ENCODE measurements around the gene RANBP3.

DNA sequence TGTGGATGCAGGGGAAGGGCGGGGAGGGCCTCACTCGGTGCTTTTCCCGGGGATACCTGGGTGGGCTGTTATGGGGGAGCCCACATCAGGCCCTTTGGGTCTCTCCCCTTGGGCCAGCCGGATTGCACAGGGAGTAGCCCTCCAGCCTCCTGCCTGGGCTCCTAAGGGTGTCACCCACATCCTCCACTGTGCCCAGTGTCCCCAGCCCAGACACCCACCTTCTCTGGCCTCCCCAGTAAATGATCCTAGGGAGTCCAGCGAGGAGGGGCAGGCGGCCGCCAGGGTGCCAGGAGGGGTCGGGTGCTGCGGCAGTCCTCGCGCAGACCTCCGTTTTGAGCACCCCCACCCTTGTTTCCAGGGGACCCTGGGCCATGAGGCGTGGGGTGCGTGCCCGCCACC, 132.8 kb downstream of the KDM4B start:
- PRO-cap: no peak
- RRBS: 95% methylated on average over 4 of the region's 15 CpGs

GRCh38 chr19:5114618-5114892, 145.6 kb downstream of the KDM4B start:
- PRO-cap: no peak
- RRBS: no CpG with 5 or more reads among the region's 6 CpGs

GRCh38 chr19:5114893-5115136, 145.9 kb downstream of the KDM4B start:
- PRO-cap: no peak
- RRBS: no CpG with 5 or more reads among the region's 7 CpGs

- PRO-cap: no peak
- RRBS: no CpG with 5 or more reads among the region's 12 CpGs
Measured at GRCh38 chr19:5193256-5193908, 147.2 kb downstream of the PTPRS start.

DNA sequence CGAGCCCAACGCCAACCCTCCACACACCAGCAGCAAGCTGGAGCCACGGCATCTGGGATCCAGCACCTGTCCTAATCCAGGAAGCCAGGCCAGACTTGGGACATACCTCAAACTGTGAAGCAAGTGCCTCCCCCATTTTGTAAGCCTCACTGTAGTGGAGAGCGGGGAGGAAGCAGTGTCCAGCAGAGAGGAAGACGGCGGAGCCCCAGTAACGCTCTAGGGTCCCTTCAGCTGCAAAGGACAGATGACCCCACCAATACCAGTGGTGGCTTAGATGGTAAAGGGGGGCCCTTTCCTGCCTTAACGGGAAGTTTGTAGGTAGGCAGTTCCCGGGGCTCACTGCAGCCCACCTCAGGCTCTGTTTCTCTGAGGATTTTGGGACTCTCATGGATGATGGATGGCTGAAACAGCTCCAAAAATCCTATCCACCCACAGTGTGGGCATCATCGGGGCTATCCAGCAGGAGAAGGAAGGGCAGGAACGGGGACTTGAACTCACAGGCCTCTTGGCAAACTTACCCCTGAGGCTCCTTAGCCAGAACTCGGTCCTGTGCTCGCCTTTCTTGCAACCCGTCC, 10.8 kb downstream of the MICOS13 start:
- PRO-cap: no peak
- RRBS: no CpG with 5 or more reads among the region's 14 CpGs

DNA sequence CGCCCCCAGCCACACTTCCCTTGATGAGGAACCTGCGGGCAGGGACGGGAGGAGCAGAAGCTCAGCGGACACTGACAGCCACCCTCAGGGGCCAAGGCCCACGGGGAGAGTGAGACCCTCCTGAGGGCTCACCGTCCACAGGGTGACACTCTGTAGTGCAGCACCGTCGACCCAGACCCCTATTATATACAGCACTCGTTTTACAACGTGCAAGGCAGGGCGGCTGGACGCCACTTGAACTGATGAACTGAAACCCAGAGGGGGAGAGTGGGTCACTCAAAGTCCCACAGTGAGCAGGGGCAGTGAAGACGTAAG, 627 bp downstream of the MICOS13 start:
- PRO-cap: no peak
- RRBS: no CpG with 5 or more reads among the region's 13 CpGs

GRCh38 chr19:5687552-5688245, 2.4 kb upstream of the RPL36 start:
- PRO-cap: no peak
- RRBS: 98% methylated on average over 29 of the region's 55 CpGs

- PRO-cap: no peak
- RRBS: 96% methylated on average over 10 of the region's 38 CpGs
Measured at GRCh38 chr19:5691971-5693015, 2.2 kb downstream of the RPL36 start.

GRCh38 chr19:5711546-5712191, 8.3 kb downstream of the LONP1 start:
- PRO-cap: no peak
- RRBS: 95% methylated on average over 10 of the region's 32 CpGs

GRCh38 chr19:5714016-5714565, 5.9 kb downstream of the LONP1 start:
- PRO-cap: no peak
- RRBS: no CpG with 5 or more reads among the region's 9 CpGs

DNA sequence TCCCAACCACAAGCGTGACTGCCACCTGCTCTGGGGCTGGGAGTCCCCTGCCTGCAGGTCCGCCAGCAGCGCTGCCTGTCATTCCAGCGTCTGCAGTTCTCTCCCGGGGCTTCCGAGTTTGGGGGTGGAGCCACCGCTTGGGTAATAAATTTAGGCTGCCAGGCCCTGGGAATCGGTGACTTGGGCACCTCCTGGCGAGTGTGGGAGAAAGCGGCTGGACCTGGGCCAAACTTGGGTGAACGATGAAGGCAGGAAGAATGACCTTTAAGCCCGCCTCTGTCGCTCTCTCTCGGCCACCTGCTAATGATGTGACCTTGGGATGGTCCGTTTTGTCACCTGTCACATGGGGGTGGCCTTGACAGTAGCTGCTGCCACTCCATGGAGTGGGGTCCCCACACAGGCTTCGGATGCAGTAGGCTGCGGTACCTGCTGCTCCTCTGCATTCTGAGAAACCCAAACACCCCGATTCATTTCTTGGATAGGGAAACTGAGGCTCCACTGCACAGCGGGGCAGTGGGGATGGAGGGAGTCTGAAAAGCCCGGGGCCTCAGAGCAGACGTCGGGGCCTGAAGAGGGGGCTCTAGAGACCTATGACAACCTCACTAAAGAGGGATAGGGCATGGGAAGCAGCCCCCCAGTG, 12.7 kb downstream of the FUT6 start:
- PRO-cap: no peak
- RRBS: no CpG with 5 or more reads among the region's 22 CpGs

DNA sequence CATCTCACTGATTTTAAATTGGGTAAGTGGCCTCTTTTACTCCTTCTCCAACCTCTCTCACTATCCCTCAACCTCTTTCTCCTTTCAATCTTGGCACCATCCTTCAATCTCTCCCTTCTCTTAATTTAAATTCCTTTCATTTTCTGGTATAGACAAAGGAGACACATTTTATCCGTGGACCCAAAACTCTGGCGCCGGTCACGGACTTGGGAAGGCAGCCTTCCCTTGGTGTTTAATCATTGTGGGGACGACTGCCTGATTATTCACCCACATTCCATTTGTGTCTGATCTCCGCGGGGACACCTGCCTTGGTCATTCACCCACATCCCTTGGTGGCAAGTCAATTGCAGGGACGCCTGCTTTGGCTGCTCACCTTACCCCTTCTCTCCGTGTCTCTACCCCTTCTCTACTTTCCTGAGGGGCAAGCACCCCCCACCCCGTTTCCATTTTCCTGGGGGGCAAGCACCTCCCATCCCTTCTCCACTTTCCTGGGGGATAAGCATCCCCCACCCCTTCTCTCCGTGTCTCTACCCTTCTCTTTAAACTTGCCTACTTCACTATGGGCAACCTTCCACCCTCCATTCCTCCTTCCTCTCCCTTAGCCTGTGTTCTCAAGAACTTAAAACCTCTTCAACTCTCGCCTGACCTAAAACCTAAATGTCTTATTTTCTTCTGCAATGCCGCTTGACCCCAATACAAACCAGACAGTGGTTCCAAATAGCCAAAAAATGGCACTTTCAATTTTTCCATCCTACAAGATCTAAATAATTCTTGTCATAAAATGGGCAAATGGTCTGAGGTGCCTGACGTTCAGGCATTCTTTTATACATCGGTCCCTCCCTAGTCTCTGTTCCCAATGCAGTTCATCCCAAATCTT, 8.5 kb upstream of the FUT6 start:
- PRO-cap: no peak
- RRBS: no CpG with 5 or more reads among the region's 15 CpGs

DNA sequence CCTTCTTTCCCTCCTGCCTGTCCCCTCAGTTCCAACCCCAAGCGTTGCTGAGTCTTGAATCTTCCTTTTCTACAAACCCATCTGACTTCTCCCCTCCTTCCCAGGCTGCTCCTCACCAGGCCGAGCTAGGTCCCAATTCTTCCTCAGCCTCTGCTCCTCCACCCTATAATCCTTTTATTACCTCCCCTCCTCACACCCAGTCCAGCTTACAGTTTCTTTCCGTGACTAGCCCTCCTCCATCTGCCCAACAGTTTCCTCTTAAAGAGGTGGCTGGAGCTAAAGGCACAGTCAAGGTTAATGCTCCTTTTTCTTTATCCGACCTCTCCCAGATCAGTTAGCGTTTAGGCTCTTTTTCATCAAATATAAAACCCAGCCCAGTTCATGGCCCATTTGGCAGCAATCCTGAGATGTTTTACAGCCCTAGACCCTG, 9.1 kb upstream of the FUT6 start:
- PRO-cap: no peak
- RRBS: no CpG with 5 or more reads among the region's 5 CpGs

GRCh38 chr19:5880369-5880956, 10.1 kb upstream of the FUT5 start:
- PRO-cap: bidirectional peak, plus-strand start at chr19:5880657, minus-strand start at chr19:5880677
- RRBS: no CpG with 5 or more reads among the region's 15 CpGs

- PRO-cap: no peak
- RRBS: no CpG with 5 or more reads among the region's 15 CpGs
Measured at GRCh38 chr19:5894145-5894562, 9.4 kb downstream of the NDUFA11 start.

- PRO-cap: no peak
- RRBS: 98% methylated on average over 4 of the region's 18 CpGs
Measured at GRCh38 chr19:5947156-5947803, 30.7 kb downstream of the RANBP3 start.

GRCh38 chr19:5977954-5978579, at the start of gene RANBP3:
RANBP3 (minus strand) TSS chr19:5978140.
- PRO-cap: bidirectional peak, plus-strand start at chr19:5978390, minus-strand start at chr19:5978140
- RRBS: 2% methylated on average over 40 of the region's 71 CpGs

- PRO-cap: no peak
- RRBS: 84% methylated on average over 4 of the region's 29 CpGs
Measured at GRCh38 chr19:6022055-6022732, 44.3 kb upstream of the RANBP3 start.

GRCh38 chr19:6061793-6062151, 48.5 kb downstream of the RFX2 start:
- PRO-cap: no peak
- RRBS: no CpG with 5 or more reads among the region's 5 CpGs

GRCh38 chr19:6108236-6109616, 1.6 kb downstream of the RFX2 start:
- PRO-cap: no peak
- RRBS: 6% methylated on average over 7 of the region's 52 CpGs